ENCODE measurements around the genes IL13, KIF3A, SOWAHA and GDF9.

- PRO-cap: no peak
- RAMPAGE, long total RNA: no peak
Observed at GRCh38 chr5:132491822-132491912, 1.1 kb upstream of the IRF1 start.

GRCh38 chr5:132587322-132587762 lies 30.6 kb downstream of the RAD50 start:
- PRO-cap: no peak
- RAMPAGE, long total RNA: no peak

DNA sequence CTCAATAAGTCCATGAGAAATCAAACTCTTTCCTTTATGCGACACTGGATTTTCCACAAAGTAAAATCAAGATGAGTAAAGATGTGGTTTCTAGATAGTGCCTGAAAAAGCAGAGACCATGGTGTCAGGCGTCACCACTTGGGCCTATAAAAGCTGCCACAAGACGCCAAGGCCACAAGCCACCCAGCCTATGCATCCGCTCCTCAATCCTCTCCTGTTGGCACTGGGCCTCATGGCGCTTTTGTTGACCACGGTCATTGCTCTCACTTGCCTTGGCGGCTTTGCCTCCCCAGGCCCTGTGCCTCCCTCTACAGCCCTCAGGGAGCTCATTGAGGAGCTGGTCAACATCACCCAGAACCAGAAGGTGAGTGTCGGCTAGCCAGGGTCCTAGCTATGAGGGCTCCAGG lies at the start of gene IL13:
Gene IL13, plus strand, starts transcription at position 177 of the 407 bp plus-strand sequence.
- PRO-cap: no peak
- RAMPAGE, long total RNA: no peak

GRCh38 chr5:132677175-132677663 lies 3.4 kb downstream of the IL4 start:
- PRO-cap: no peak
- RAMPAGE, long total RNA: no peak

- PRO-cap: no peak
- RAMPAGE, long total RNA: start-site peak on the minus strand at chr5:132737504-132737567, 1,673 and 1,577 reads in 2 replicates
Observed at GRCh38 chr5:132736636-132737812, at the start of gene KIF3A. KIF3A (minus strand) TSS chr5:132737546.

DNA sequence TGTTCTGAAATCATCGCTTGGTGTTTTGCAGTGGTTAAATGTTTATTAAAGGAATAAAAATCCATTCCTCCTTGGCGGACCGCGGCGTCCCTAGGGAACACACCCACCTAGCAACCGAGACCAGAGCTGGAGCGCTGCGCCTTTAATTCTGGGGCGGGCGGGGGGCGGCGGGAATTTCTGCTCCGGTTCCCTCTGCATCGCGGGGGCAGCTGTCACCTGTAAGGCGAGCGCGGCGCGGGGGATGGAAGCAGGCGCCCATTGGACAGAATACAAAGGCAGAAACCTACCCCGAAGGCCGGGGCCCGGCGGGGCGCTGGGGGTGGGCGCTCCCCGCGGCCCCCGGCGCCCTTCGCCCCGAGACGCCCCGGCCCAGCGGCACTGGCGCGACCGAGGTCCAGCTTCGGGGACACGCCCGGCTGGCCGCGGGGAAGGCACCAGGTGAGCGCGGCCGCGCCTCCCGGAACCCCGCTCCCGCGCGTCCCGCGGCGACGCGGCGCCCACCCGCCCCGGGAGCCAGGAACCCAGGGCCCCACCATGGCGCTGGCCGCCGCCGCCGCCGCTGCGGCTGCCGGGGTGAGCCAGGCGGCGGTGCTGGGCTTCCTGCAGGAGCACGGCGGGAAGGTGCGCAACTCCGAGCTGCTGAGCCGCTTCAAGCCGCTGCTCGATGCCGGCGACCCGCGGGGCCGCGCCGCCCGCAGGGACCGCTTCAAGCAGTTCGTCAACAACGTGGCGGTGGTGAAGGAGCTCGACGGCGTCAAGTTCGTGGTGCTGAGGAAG lies at the start of gene SOWAHA:
Gene SOWAHA, plus strand, starts transcription at position 215 of the 777 bp plus-strand sequence.
- PRO-cap: no peak
- RAMPAGE, long total RNA: no peak

- PRO-cap: no peak
- RAMPAGE, long total RNA: no peak
Observed at GRCh38 chr5:132828481-132829640, 1.6 kb downstream of the SHROOM1 start.

DNA sequence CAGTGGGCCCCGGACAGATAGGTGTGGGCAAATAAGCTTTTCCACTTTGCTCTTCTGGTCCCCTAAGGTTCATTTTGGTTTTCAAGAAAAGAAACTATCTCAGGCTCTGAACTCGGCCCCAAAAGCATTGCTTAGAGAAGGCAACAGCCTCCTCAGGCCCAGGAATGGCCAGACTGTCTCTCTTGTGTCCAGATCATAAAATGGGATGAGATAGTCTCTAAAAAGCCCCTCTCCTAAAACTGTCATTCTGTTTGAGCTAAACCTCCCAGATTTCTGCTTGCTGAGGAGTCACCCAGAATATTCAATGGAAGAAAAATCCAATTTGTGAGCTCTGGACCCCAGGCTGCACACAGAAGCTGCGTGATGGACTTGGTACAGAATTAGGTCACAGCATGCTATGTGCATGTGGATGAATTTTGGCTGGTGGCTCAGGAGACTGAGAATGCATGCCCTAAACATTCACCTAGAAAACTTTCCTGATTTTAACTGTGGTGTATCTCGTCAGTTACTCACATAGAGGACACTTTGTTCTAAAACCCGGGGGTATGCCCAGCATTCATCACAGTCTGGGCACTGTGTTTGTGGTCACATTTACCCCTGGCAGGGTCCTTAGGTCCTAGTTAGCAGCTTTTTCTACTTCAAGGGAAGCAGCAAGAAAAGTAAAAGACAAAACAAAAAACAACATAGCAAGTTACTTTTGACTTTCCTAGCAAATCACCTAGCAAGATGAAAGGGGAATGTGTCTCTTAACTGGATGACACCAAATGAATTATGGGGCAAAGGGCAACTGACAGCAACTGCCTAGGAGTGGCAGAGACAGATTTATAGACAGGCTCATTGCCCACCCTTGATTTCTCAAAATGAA lies 8.1 kb upstream of the SHROOM1 start:
- PRO-cap: no peak
- RAMPAGE, long total RNA: no peak

- PRO-cap: bidirectional peak, plus-strand start at chr5:132866651, minus-strand start at chr5:132866424
- RAMPAGE, long total RNA: start-site peak on the plus strand at chr5:132866626-132866667, 13,122 and 9,702 reads in 2 replicates
Observed at GRCh38 chr5:132865878-132866788, at the start of gene GDF9. GDF9 (minus strand) TSS chr5:132866469.

DNA sequence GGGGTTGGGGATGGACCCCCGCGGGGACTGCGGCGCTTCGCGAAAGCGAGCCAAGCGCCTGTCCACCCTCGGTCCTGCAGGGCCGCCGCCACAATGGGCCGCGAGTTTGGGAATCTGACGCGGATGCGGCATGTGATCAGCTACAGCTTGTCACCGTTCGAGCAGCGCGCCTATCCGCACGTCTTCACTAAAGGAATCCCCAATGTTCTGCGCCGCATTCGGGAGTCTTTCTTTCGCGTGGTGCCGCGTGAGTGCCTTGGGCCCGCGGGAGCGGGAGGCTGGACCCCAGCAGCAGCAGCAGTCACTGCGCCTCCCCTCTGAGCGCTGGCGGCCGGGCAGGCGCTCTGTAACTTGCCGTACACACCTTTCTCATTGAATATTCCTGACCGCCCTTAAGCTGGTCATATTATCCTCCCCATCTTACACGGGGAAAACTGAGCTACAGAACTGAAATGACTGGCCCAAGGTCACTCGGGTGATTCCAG lies 389 bp downstream of the UQCRQ start:
- PRO-cap: no peak
- RAMPAGE, long total RNA: no peak

- PRO-cap: no peak
- RAMPAGE, long total RNA: no peak
Observed at GRCh38 chr5:132870689-132871331, 2.7 kb upstream of the LEAP2 start.

DNA sequence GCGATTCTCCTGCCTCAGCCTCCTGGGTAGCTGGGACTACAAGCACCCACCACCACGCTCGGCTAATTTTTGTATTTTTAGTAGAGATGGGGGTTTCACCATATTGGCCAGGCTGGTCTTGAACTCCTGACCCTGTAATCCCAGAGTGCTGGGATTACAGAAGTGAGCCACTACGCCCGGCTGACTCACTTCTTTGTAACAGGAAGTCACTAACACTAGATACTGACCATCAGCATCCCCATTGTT lies 42.1 kb downstream of the LEAP2 start:
- PRO-cap: no peak
- RAMPAGE, long total RNA: no peak

DNA sequence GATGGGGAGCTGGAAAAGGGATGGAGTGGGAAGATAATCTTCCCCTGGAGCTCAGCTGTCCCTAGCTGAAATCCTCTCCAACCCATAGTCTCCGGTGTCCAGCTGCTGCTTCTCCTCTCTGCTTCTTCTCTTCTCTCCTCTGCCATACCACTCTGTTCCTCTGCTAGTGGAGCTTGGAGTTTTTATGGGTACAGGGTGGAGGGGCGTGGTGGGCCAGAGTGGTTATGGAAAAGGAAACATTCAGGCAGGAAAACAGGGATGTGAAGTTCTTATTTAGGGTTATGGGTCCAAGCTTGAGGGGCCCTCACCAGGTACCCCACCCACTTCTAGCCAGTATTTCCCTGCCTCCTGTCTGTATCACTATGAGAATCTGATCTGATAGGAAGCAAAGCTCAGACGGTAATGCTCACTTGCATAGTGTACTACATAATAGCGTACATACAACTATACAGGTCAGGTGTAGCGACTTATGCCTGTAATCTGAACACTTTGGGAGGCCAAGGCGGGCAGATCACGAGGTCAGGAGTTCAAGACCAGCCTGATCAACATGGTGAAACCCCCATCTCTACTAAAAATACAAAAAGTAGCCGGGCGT lies 8.3 kb downstream of the AFF4 start:
- PRO-cap: no peak
- RAMPAGE, long total RNA: no peak

GRCh38 chr5:132960883-132961919 lies 2.2 kb downstream of the AFF4 start:
- PRO-cap: no peak
- RAMPAGE, long total RNA: no peak

GRCh38 chr5:133091028-133091602 lies 39.3 kb downstream of the HSPA4 start:
- PRO-cap: no peak
- RAMPAGE, long total RNA: no peak

- PRO-cap: no peak
- RAMPAGE, long total RNA: no peak
Observed at GRCh38 chr5:133104079-133104552, 52.3 kb downstream of the HSPA4 start.

GRCh38 chr5:133610652-133611395 lies 1.5 kb downstream of the FSTL4 start:
- PRO-cap: no peak
- RAMPAGE, long total RNA: no peak

GRCh38 chr5:133952951-133953343 lies 15.5 kb downstream of the C5orf15 start:
- PRO-cap: no peak
- RAMPAGE, long total RNA: no peak

DNA sequence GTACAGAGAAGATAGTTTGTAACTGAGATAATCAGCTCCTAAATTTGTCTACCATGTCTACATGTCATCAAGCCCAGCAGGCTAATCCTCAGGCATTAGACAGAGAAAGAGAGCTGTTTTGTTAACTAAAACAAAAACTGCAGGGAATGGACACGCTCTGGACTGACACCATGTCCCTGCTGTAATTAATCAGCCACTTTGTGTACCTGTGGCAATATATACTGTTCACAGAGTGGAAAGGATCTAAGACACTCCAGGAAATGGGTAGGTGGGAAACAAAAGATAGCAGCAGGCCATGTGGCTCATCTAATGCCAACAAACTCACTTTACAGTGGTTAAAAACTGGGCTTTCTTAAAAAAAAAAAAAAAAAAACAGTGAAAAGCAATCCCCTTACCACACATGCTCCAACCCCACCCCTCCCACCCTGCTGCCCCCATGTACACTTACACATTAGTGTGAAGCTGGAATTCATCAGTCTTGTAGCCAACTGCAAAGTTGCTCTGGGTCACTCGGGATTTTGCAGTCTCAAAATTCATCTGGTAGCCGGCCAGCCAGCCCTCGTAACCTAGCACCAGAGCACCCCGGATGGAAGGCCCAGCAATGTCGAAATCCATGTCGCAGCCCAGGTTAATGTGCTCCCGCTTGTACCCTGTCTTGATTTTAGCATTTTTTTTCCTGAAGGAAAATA lies 12.0 kb upstream of the C5orf15 start:
- PRO-cap: no peak
- RAMPAGE, long total RNA: no peak

- PRO-cap: no peak
- RAMPAGE, long total RNA: no peak
Observed at GRCh38 chr5:133995263-133995915, 9.4 kb downstream of the VDAC1 start.